Mammary epithelial cell (primary cell): Measurements from ENCODE around the gene PCNT.

DNA sequence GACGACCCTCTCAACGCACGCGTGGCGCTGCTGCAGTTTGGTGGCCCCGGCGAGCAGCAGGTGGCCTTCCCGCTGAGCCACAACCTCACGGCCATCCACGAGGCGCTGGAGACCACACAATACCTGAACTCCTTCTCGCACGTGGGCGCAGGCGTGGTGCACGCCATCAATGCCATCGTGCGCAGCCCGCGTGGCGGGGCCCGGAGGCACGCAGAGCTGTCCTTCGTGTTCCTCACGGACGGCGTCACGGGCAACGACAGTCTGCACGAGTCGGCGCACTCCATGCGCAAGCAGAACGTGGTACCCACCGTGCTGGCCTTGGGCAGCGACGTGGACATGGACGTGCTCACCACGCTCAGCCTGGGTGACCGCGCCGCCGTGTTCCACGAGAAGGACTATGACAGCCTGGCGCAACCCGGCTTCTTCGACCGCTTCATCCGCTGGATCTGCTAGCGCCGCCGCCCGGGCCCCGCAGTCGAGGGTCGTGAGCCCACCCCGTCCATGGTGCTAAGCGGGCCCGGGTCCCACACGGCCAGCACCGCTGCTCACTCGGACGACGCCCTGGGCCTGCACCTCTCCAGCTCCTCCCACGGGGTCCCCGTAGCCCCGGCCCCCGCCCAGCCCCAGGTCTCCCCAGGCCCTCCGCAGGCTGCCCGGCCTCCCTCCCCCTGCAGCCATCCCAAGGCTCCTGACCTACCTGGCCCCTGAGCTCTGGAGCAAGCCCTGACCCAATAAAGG, 23.1 kb downstream of the FTCD start:
- CAGE, long polyA plus RNA: no peak
- RRBS: 93% methylated on average over 29 of the region's 70 CpGs

GRCh38 chr21:46142390-46143008, 12.9 kb downstream of the FTCD start:
- CAGE, long polyA plus RNA: no peak
- RRBS: 99% methylated on average over 3 of the region's 27 CpGs

DNA sequence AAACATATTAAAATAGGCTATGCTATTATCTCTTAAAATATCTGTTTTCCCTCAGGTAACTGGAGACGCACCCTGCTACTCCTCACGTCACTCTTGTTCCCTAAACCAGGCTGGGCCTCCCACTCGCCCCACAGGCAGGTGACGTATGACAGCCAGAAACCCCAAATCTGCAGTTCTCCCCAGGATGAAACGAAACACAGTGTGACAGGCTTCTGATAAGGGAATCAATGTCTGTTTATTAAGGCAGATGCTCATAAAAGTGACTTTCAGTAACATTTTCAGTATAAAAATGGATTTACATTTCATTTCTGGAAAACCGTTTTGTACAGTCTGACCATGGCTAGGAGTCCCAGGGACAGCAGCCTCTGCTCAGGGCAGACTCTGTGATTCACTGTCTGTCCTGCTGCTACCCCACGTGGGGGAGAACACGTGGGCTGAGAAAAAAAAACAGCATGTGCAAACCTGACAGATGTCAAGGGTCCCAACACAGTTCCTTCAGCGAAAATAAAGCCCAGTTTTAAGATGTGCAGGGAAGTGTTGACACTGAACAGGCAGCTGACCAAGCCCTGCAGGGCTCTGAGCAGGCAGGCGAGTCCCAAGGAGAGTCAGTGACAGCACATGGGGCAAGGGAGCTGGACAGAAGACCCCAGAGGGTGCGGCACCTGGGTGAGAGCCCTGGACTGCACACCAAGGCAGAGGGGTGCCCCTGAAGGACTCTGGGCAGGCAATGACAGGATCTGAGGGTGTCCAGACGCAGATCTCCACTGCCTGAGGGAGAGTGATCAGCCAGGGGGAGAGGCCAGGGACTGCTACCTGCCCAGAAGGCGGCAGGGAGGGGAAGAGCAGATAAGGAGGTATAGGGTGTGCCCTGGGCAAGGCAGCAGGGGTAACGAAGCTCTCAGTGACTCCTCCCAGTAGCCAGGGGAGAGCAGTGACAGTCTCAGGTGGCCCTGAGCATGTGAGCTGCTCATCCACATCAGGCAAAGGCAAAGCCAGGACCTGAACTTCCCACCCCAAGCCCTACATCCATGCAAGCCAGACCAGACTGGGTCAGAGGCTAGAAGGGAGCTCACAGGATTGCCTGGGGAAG, 5.0 kb upstream of the SPATC1L start:
- CAGE, long polyA plus RNA: no peak
- RRBS: no CpG with 5 or more reads among the region's 14 CpGs

DNA sequence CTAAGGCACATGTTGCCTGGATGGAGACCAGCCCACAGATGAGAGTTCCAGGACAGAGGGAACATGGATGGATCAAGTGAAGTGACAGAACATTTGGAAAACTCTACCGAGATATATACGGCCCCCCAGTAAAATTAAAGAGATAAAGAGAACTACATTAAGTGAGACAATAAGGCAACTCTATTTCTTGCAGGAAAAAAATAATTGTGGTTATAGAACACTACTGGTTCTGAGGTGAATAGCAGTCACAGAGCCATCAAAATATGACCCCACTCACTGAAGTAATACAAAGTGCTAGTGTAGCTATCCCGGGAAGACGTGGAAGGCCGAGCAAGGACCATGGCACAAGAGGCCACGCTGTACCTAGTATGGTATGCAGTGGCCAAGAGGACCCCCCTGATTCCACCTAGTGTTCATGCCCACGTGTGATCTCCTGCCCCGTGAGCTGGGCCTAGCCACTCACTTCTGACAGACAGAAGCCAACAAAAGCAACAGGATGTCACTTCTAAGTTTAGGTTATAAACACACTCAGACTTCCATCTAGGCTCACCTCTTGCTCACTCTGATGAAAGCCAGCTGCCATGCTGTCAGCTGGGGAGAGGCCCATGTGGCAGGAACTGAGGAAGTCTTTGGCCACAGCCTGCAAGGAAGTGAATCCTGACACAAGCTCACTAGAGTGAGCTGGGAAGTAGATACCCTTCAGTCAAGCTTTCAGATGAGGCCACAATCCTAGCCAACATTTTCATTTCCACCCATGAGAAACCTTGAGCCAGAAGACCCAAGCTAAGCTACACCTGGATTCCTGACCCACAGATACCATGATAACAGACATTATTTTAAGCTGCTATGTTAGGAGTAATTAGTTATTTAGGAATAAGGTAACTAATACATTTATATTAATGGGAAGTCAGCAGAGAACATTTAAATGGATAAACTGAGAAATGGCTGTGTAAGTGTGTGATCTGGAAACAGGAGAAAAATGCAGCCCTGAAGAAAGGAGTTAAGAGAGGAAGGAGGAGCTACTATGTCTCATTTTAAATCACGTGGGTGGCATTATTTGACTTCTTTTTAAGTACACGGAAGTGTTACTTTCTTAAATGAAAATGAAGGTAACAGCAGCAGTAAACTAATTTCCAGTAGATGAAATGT, 21.8 kb upstream of the LSS start:
- CAGE, long polyA plus RNA: no peak
- RRBS: no CpG with 5 or more reads among the region's 10 CpGs

DNA sequence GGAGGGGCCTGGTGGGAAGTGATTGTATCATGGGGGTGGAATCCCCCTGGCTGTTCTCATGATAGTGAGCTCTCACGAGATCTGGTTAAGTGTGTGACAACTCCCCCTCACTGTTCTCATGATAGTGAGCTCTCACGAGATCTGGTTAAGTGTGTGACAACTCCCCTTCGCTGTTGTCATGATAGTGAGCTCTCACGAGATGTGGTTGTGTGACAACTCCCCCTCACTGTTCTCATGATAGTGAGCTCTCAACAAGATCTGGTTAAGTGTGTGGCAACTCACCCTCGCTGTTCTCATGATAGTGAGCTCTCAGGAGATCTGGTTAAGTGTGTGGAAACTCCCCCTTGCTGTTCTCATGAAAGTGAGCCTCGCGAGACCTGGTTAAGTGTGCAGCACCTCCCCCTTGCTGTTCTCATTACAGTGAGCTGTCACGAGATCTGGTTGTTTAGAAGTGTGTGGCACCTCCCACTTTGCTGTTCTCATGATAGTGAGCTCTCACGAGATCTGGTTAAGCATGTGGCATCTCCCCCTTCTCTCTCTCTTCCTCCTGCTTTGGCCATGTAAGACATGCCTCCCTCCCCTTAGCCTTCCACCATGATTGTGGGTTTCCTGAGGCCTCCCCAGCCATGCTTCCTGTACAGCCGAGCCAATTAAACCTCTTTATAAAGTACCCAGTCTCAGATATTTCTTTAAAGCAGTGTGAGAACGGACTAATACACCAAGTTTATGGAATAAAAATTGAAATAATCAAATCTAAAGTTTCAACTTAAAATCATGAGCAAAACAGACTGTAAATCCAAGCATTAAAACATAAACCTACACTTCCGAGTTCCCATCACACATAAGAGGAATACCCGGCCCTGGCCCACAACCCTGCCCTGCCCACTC, 25.1 kb upstream of the LSS start:
- CAGE, long polyA plus RNA: no peak
- RRBS: no CpG with 5 or more reads among the region's 13 CpGs

GRCh38 chr21:46323951-46324321, at the start of gene PCNT:
TSS of gene PCNT (plus strand) at chr21:46324156.
- CAGE, long polyA plus RNA: no peak
- RRBS: 1% methylated on average over 22 of the region's 43 CpGs

DNA sequence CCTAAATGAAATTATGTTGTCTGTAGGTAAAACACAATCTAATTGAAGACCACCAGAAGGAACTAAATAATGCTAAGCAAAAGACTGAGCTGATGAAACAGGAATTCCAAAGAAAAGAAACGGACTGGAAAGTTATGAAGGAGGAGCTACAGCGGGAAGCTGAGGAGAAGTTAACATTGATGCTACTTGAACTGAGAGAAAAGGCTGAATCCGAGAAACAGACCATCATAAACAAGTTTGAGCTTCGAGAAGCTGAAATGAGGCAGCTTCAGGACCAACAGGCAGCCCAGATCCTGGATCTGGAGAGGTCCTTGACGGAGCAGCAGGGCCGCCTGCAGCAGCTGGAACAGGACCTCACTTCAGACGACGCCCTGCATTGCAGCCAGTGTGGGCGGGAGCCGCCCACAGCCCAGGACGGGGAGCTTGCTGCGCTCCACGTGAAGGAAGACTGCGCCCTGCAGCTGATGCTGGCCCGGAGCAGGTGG, 39.5 kb downstream of the PCNT start:
- CAGE, long polyA plus RNA: no peak
- RRBS: no CpG with 5 or more reads among the region's 15 CpGs

- CAGE, long polyA plus RNA: no peak
- RRBS: no CpG with 5 or more reads among the region's 8 CpGs
Observed at GRCh38 chr21:46390563-46390883, 66.6 kb downstream of the PCNT start.

GRCh38 chr21:46396902-46397547, 61.7 kb upstream of the DIP2A start:
- CAGE, long polyA plus RNA: no peak
- RRBS: no CpG with 5 or more reads among the region's 24 CpGs

DNA sequence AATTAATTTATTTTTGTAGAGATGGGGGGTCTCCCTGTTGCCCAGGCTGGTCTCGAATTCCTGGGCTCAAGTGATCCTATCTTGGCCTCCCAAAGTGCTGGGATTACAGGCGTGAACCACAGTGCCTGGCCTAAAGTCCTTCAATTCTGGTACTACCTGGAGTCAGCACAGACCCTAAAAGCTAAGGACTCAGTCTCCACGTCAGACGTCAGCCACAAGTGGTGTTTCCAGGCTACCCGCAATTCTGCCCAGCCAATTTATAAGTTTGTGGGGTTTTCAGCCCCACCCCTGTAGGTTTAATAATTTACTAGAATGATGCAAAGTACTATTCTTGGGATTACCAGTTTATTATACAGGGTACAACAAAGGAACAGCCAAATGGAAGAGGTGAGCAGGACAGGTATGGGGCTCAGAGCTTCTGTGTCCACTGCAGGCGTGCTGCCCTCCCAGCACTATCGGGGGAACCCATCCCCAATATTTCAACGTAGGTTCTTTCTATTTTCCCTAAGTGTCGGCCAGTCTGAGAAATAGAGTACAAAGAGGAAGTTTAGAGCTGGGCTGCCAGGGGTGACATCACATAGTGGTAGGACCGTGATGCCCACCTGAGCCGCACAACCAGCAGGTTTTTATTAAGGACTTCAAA, 10.5 kb upstream of the DIP2A start:
- CAGE, long polyA plus RNA: no peak
- RRBS: no CpG with 5 or more reads among the region's 11 CpGs

DNA sequence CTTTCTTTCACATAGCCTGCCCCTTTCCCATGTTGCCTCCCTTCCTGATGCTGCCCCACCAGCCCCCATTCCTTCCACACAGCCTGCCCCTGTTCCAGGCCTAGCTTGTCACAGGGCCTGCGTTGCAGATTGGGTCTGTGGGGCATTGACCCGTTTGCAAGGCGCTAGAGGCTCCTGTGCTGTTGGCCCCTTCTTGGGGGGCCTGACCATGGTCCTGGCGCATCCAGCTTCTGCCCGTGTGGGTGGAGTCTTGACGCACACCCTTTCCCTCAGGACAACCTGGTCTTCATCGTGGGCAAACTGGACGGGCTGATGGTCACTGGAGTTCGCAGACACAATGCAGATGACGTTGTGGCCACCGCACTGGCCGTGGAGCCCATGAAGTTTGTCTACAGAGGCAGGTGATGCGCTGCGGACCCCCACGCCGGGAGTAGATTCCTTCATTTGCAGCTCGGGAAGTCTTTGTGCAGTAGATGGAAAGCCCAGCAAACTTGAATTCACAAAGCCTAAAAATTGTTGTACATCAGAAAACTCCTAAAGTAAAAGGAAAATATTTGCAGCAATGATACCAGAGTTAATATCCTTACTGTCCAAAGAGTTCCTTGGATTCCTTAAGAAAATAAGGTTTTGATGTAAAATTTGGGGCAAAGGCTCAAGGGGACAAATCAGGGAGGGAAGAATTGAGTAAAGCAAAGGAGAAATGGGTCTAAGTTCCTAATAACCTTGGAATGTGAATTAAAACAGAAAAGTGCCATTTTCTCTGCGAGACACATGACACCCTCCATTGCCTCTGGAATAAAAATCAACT, 58.0 kb downstream of the S100B start:
- CAGE, long polyA plus RNA: no peak
- RRBS: no CpG with 5 or more reads among the region's 18 CpGs

DNA sequence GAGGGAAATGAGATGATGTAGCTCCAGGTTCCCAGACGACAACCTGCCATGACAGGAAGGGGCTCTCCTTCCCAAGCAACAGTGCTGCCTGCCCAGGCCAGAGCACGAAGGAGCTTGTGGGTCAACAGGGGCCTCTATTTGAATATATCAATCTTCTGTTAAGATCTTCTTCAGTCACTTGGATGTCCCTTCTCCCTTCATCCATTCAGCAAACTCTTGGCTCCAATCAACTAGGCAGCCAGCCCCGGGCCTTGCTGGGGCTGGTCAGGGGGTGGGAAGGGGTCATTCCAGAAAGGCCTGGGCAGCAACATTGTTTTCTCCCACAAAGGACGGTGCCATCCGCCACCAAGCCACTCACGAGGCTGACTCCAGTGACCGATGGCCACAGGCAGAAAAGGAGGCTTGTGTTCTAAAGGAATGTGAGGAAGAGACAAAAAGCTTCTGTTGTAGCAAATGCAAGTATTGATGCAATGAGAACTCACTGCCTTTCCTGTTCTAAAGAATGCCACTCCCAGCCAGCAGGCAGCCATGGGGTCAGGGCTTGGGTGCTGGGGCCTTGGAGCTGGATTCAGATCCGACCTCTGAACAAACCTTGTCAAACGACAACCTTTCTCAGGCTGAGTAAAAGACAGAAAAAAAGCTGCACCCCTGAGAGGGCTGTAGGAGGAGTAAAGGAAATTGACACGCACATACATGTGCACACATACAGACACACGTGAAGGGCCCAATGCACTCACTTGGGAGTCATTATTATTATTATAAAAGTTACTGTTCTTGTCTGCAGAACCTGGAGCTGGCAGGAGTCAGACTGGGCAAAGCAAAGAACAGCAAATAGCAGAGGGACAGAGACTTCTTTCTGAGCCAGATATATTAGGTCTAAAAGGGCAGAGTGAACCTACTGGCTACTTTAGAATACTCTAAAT, 14.0 kb upstream of the PRMT2 start:
- CAGE, long polyA plus RNA: no peak
- RRBS: no CpG with 5 or more reads among the region's 11 CpGs

DNA sequence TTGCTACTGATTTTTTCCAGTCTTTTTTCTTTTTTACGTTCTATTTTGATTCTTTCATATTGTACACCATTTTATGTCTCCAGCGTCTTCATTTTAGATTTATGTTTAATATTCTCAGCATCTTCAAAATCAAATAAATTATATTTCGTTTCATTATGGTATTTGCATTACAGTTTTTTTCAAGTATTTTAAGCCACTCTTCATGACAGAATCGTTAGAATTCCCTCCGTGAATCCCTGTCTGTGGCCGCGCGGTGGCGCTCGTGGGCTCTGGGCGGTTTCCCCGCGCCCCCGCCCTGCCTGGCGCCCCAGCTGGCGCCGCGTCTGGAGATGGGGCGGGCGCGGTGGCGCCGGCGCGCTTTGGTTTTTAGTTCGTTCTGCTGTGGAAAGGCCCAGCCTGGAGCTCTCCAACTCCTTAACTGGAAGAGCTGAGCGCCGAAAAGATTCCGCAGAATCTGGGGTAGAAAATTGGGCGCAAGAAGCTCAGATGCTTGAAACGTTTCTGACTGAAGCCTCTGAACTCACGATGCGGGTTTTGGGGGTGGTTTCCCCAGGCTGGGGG, 25.7 kb downstream of the PRMT2 start:
- CAGE, long polyA plus RNA: no peak
- RRBS: no CpG with 5 or more reads among the region's 33 CpGs

- CAGE, long polyA plus RNA: no peak
- RRBS: 0% methylated on average over 2 of the region's 53 CpGs
Observed at GRCh38 chr21:46667736-46668291, 32.3 kb downstream of the PRMT2 start.